Hepatocyte (in vitro differentiated cells and primary cell): ENCODE data around the gene OR9K2.

GRCh38 chr12:53994728-53995246, 5.2 kb upstream of the HOXC9 start:
- RAMPAGE, long total RNA, result no peak
- RRBS, result no CpG with 5 or more reads among the region's 33 CpGs

- RAMPAGE, long total RNA, result no peak
- RRBS, result no CpG with 5 or more reads among the region's 16 CpGs
Observed at GRCh38 chr12:54003029-54003443, 3.1 kb downstream of the HOXC9 start.

- RAMPAGE, long total RNA, result no peak
- RRBS, result 5% methylated on average over 12 of the region's 51 CpGs
Observed at GRCh38 chr12:54009139-54010286, 728 bp downstream of the HOXC8 start.

DNA sequence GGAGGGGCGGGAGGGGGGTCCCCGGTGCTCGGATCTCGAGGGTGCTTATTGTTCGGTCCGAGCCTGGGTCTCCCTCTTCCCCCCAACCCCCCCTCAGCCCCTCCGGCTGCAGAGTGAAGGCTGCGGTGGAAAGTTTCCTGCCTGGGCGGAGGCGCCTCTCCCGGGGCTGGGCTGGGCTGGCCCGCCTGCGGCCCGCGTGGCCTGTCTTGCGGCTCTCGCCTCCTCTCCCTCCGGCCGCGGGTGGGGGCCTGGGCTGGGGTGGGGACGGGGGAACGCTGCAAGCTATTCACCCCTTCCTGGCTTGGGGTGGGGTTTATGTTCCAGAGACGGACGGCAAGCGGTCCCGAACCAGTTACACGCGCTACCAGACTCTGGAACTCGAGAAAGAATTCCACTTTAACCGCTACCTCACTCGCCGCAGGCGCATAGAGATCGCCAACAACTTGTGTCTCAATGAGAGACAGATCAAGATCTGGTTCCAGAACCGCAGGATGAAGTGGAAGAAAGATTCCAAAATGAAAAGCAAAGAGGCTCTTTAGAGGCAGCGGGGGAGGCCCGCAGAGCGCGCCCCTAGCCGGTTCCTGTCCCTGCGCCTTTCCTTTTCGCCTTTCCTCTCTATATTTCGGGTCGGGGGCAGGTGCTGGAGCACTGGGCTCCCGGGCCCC, 1.2 kb downstream of the HOXC5 start:
- RAMPAGE, long total RNA, result no peak
- RRBS, result 4% methylated on average over 20 of the region's 45 CpGs

- RAMPAGE, long total RNA, result no peak
- RRBS, result no CpG with 5 or more reads among the region's 9 CpGs
Observed at GRCh38 chr12:54036873-54037358, 4.1 kb downstream of the HOXC5 start.

DNA sequence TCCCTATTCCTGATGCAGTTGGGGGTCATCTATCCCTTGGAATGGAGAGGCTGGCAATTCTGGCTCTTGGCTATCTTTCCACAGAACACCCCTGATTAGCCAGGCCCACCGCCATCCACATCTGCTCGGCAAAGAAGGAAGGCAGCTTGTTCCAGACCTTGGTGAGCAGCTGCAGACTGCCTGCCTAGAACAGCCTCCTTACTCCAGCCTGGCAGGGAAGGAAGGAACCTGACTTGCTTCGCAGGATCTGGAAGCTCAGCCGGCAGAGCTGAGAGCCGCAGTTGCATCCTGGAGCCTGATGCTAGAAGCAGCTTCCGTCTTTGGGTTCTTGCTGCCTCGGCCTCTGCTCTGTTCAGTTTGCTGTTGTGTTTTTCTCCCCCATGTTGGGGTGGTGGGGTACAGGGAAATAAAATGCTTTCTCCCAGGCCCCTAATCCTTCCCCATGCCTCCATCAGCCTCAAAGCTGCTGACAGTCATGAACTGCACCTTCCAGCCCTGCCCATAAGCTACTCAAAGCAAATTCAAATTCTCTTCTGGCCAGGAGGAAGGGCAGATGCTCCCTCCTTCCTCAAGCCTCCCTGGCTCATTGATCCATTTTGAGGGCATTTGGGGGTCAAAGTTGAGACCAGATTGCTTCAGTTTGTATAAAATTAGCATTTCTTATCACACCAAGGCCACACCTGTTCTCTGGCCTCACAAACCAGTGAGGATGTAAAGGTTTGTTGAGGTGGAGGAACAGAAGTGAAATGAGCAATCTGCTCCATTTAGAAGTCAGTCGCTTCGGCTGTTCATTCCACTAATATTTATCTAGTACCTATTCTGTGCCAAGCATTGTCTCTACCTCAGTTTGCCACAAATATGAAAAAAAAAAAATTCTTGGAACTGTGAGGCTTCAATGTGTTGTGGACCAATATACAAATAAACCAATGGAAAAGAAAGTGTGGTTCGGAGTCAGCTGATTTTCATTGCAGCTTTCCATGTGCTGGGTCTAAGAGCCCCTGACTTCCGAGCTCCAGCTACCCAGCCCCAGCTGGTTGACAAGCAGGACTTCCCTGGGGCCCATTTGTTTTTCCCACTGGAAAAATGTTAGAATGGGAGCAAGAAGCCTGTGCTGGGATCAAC, 56.5 kb downstream of the SMUG1 start:
- RAMPAGE, long total RNA, result no peak
- RRBS, result no CpG with 5 or more reads among the region's 11 CpGs

DNA sequence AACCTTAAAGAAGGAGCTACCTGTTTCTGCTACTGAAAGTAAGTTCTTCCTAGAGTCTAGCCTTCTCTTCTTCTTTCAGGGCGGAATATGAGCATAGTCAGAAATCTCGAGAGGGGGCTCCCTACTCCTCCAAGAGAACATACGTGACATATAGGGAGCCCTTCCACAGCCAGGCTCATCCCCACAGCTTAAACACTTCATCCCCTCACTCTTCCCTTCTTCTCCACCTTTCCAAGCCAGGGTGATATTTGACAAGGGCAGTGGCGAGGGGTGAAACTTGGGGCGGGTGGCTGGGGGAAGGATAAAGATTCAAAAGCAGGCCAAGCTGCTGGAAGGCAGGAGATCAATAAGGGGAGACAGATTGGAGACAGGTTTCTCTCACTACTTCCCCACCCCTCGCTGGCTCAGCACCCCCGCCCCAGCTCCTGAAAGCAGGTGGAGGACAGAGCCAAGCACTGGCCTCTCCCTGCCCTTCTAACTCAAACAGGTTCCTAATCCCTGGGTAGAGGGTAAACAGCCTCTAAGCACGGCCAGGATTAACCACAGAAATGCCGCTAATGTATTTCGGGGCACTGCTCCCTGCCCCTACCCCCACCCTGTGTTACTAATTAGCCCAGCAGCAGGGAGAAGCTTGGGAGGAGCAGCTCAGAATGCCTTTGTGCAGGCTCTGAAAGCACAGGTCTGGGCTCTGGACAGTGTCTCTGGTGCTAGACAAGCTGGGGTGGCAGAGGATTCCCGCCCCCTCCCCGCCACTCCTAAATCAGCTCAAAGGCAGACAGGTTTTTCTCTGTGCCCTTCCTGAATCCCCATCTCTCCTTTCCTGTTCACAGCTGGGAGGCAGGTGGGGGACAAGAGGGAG, 53.3 kb downstream of the SMUG1 start:
- RAMPAGE, long total RNA, result no peak
- RRBS, result no CpG with 5 or more reads among the region's 12 CpGs

GRCh38 chr12:54216942-54217367, 28.2 kb upstream of the SMUG1 start:
- RAMPAGE, long total RNA, result no peak
- RRBS, result 0% methylated on average over 2 of the region's 22 CpGs

DNA sequence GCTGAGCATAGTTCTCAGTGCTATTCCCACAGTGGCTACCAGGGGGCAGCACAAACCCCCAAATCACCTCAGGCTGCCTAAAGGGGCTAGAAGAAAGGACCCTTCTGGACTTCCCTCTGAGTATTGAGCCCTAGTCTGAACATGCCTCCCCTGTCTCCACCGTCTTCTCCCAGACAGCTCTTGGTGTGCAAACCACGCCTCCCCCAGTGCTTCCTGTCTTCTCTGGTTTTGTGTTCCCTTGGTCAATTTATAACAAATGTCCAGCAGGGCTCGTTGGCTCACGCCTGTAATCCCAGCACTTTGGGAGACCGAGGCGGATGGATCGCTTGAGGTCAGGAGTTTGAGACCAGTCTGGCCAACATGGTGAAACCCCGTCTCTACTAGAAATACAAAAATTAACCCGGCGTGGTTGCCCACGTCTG, 31.4 kb upstream of the SMUG1 start:
- RAMPAGE, long total RNA, result no peak
- RRBS, result no CpG with 5 or more reads among the region's 11 CpGs

- RAMPAGE, long total RNA, result no peak
- RRBS, result no CpG with 5 or more reads among the region's 12 CpGs
Observed at GRCh38 chr12:54281626-54282624, 1.4 kb downstream of the HNRNPA1 start.

DNA sequence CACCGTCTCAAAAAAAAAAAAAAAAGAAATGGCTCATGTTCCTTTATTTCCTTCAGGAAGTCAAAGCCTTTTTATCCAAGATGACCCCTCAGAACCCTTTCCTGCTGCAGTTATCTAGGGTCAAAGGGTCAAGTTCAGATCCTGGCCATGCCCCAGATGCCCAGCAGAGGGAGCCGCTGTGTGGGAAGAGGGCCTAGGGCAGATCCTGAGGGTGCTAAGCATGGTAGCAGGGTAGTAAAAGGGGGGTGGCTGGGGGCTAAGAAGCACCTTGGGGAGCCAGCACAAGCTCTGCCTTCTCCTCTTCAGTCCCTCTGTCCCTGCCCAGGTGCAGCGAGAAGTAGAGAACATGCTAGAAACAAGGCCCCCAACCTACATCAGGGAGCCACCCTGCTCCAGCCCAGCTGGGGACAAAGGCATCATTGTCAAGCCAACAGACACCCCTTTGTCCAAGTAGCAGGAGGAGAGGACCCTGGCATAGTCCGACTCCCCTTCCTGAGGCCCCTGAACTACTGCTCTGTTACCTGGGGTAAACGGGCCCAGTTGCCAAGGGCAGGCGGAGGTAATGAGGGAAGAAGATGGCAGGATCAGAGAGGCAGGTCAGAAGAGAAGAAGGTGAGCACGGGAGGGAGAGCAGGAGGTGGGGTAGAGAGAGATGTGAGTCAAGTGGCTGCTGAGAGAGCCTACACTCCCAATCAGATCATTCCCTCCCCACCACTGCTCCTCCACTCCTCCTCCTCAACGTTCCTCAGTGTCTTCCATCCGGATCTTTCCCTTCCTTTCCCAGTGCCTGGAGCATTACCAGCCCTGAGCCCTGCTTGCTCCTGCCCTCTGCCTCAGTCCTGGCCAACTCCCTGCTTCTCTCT, 6.4 kb downstream of the NFE2 start:
- RAMPAGE, long total RNA, result no peak
- RRBS, result no CpG with 5 or more reads among the region's 9 CpGs

- RAMPAGE, long total RNA, result no peak
- RRBS, result no CpG with 5 or more reads among the region's 18 CpGs
Observed at GRCh38 chr12:54358672-54359288, 5.5 kb downstream of the GPR84 start.

DNA sequence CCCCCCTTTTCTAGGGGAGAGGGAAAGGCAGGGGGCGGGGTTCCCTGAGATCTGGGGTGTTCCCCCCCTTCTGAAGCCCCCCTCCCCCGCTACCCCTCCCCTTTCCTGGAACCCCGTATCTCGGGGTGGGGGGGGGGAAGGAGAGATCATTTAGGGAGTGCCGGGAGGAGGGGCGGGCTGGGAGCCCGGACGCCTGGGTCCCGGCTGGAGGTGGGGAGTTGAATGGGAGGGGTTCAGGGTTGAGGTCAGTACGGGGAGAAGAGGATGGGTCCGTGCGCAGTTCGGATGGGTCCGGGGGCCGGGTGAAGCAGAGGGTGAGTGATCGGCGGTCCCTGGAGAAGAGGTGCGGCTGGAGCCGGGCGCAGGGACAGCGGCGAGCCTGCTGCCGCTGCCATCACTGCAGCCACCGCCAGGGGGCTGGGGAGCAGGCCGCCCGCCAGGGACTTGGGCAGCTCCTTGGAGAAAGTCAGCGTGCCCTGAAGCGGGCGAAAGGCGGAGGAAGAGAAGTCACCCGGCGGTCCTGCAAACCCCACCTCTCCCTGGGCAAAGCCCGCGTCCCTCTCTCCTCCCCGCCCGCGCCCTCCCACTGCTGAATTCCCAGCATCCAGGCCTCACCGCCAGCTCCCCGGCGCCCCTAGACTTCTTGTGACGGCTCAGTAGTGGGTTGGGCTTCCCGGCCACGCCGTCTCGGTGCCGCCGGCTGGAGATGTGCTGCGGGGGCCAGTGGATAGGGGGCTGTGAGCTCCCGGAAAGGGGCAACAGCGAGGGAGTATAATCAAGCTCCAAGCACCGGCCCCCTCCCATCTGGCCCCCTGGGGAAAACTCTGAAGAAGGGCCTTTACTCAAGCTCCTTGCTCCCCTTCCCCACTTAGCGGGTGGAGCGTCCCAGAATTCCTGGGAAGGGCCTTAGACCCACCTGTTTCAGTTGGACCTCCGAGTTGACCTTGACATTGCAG, 6.0 kb upstream of the GPR84 start:
- RAMPAGE, long total RNA, result no peak
- RRBS, result 44% methylated on average over 17 of the region's 54 CpGs

DNA sequence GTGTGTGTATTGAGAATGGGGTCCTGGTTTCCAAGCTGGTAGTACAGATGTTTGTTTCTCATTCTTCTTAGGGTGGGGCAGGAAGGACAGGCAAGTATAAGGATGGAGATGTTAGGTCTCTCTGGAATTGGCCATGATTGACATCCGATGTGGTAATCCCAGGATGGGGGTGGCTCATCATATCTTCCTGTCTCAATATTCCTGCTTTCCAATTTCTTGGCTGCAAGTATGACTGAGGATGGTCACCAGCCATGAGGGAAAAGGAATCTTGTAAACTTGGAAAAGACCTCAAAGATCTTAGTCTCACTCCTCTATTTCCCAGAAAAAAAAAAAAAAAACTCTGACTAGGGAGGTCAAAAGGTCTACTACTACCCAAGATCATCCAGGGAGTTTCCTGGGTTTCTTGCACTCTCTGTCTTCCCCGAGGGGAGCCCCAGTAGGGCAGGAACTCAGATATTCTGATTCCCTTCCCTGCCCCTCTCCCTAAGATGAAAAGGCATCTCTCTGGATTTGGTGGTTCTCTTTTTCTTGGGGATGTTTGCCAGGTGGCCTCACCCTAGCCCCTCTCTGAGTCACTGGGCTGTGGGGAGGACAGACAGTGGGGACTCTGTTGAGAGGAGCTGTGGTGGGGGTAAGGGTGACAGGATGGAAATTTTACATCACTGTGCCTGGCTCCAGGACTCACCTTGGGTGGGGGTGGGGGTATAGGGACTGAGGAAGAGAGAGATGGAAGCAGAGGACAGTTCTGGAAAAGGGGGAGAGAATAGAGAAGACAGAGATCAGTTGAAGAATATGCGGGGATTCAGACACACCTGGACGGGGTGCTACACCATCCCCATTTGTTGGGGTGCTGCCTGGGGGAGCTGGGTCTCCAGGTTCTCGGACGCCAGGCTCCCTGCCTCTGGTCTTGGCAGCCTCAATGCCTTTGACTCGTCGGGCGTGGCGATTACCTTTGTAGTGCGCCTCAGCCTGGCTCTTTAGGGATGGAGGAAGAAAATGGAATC, 9.2 kb upstream of the GPR84 start:
- RAMPAGE, long total RNA, result no peak
- RRBS, result no CpG with 5 or more reads among the region's 11 CpGs

- RAMPAGE, long total RNA, result no peak
- RRBS, result 8% methylated on average over 5 of the region's 41 CpGs
Observed at GRCh38 chr12:54379008-54379485, 5.5 kb downstream of the ZNF385A start.

DNA sequence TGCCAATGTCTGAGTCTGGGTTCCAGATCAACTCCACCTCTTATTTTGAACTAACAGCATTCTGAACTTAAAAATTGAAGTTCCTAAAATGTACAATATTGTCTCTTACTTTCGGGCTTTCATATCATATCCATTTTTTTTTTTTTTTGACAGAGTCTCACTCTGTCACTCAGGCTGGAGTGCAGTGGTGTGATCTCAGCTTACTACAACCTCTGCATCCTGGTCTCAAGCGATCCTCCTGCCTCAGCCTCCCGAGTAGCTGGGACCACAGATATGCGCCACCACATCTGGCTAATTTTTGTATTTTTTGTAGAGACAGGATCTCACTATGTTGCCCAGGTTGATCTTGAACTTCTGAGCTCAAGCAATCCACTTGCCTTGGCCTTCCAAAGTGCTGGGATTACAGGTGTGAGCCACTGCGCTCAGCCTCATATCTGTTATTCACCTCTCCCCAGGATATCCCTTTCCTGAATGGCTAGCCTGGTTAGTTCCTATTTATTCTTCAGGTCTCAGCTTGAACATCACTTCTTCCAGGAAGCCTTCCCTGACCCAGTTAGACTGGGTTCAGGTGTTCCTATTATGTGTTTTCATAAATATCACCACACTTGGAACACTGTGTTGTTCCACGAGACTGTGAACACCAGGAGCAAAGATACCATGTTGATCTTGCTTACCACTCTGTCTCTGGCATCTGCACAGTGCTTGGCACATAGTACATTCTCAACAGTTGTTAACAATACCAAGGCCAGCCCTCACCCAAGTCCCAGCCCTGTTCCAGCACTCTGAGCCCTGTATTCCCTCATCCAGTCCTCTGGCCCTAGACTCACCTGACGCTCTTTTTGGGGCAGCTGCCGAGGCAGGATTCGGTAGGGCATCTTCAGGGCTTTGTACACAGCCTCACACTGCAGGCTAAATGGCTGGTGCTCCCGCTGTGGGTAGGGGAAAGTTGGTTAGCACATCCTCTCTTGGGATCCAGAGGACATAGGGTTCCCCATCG, 13.5 kb upstream of the ZNF385A start:
- RAMPAGE, long total RNA, result no peak
- RRBS, result no CpG with 5 or more reads among the region's 11 CpGs

- RAMPAGE, long total RNA, result no peak
- RRBS, result no CpG with 5 or more reads among the region's 2 CpGs
Observed at GRCh38 chr12:54427227-54427639, 8.2 kb upstream of the ITGA5 start.

- RAMPAGE, long total RNA, result no peak
- RRBS, result no CpG with 5 or more reads among the region's 9 CpGs
Observed at GRCh38 chr12:54431898-54432856, 13.1 kb upstream of the ITGA5 start.

GRCh38 chr12:54947736-54948287, 36.8 kb downstream of the TESPA1 start:
- RAMPAGE, long total RNA, result no peak
- RRBS, result no CpG with 5 or more reads among the region's 8 CpGs

DNA sequence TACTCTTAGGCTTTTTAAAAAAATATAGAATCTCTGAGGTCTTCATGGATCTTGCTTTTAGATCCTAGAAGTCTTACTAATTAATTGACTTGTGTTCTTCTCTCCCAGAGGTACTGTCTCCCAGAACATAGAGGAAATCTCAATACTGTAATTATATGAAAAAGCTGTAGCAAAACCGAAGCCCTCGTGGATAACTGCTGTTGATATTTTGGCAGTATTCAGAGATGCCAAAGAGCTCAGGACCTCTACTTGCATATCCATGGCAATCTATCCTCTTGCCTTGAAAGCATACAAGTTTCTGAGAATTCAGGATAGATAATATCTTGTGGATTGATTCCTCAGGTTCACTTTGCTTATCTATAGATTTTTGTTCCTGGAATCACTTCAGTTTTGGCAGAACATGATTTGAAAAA, at the start of gene OR9K2:
TSS of gene OR9K2 (plus strand) at position 232 of the 413 bp plus-strand sequence.
- RAMPAGE, long total RNA, result no peak
- RRBS, result no CpG with 5 or more reads among the region's 2 CpGs